SJCRH30 (cell line): ENCODE data around the gene AGAP1.

DNA sequence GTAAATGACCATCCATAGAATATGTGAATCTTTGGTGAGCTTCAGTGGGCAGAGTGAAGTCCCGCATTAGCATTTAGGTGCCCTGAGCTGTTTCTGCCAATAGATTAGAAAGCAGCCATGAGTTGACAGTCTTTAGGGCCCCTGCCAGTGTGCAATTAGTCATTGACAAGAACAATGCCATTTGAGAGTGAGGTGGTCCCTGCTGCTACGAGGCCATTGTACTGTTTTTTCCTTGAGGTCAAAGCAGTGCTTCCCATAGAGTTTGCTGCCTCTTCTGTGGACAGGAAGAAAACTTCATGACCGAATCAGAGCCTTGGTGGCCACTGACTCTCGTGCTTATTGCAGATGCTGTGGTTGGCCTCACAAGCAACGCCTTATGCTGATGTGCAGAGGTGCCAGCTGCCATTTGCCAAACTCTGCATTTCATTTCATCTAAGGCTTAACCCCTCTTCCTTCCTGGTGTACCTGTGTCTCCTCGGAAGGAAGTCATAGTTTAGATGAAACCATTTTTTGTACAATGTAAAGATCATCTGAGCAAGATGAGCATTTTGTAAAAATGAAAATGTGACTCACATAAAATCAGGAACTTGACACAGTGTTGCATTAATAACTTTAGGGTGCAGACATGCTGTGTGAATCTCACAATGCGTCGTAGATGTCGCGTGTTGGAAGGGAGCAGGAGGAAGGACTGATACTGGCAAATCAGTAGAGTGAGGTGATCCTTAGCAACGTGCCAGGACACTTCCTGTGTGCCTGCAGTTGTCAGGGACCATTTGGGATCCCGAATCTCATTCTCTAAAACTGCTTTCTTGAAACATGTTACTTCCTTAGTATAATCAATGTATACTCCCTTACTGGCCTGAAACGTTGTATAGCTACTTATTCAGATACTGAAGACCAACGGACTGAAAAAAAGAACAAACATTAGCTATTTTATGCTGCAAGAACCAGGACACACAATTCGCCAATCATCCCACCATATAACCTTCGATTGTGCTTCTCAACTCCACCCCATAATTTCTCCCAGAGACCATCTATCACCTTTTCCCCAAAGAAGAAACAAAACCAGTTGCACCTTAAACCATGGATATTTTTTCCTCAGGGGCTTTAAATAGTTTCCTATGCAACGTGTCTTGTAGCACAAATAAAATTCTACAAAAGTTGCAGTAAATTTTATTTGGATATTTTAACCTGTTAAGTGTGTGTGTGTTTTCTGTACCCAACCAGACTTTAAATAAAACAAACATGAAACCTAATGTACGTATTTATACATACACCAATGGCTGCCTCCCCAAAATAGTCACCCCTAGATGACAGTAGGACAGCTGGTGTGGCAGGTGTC, 103.1 kb downstream of the SH3BP4 start:
- RAMPAGE, long total RNA = no peak

GRCh38 chr2:235374547-235375031, 119.3 kb upstream of the AGAP1 start:
- RAMPAGE, long total RNA = no peak

- RAMPAGE, long total RNA = no peak
Measured at GRCh38 chr2:235432588-235433579, 61.0 kb upstream of the AGAP1 start.

DNA sequence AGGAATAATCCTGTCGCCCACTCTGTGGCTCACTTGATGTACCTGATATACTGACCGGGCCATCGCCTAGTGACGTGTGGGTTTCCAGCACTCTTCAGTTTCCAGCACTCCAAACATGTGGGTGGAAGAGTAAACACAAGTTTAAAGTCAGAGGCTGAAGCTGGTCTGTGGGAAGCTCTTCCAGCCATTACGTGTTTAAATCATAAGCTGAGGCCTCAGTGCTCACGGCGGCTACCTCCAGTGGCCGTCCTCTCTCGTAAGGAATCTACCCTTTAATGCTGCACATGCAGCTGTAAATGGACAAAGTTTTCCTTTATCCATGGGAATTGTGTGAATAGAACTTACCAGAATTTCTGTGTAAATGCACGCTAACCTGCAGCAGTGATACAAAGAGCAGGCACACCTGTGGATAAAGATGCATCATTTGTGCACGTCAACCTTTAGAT, 44.1 kb upstream of the AGAP1 start:
- RAMPAGE, long total RNA = no peak

DNA sequence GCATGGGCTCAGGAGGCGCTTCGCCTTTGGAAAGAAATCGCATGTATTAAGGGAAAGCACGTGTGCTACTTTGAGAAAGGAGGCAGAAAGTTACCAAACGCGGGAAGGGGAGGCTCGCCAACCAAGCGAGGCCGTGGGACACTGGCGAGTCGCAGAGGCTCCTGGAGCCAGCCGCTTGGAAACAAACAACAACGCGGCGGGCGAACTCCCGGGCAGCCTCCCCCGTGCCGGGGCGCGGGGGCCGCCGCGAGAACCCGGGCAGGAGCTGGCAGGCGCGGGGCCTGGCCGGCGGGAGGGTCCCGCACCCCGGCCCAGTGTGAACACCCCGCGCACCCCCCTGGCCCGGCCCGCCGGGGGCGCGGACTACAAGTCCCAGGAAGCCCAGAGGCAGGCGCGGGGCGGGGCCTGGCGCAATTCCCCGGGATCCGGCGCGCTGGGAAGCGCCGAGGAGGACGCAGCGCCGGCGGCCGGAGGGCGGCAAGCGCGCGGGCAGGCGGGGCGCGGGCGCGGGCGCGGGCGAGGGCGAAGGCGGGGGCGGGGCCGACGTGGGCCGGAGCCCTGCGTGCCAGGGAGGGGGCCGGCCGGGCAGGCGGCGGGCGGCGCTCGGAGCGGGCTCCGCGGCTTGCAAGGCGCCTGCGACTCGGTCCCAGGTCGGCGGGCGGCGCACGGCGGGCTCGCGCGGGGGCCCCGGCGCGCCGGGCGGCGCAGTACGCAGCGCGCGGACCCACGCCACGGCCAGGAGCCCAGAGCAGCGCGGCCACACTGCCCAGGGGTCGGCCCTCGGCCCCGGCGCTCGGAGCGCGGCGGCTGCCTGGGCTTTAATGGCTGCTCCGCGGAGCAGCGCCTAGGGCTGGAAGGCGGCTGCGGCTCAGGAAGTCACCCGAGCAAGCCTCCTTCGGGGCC, at the start of gene AGAP1:
AGAP1 (plus strand) TSS at position 553 of the 903 bp plus-strand sequence.
- RAMPAGE, long total RNA = no peak

- RAMPAGE, long total RNA = no peak
Measured at GRCh38 chr2:235495015-235495138, 1.0 kb downstream of the AGAP1 start.

GRCh38 chr2:235495821-235496981, 2.4 kb downstream of the AGAP1 start:
- RAMPAGE, long total RNA = no peak

DNA sequence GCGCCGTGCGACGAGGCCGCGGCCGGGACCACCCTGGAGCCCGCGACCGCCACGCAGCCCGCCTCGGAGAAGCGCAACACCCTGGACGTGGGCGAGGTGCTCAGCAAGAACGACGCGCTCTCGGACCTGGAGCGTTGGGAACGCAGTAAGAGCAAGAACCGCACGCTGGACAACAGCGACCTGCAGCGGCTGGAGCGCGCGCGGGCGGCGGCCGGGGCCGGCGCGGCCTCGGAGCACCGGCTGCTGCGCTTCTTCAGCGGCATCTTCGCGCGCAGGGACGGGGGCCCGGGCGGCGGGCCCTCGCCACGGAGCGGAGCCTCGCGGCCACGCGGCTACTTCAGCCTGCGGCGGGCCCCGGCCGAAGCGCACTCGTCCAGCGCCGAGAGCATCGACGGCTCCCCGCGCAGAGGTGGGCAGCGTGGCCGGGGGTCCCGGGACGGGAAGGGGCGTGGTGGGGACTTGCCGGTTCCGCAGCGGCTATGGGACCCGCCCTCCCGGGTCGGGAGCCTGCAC, 176.9 kb downstream of the AGAP1 start:
- RAMPAGE, long total RNA = no peak

GRCh38 chr2:235724676-235725523, 231.1 kb downstream of the AGAP1 start:
- RAMPAGE, long total RNA = no peak

DNA sequence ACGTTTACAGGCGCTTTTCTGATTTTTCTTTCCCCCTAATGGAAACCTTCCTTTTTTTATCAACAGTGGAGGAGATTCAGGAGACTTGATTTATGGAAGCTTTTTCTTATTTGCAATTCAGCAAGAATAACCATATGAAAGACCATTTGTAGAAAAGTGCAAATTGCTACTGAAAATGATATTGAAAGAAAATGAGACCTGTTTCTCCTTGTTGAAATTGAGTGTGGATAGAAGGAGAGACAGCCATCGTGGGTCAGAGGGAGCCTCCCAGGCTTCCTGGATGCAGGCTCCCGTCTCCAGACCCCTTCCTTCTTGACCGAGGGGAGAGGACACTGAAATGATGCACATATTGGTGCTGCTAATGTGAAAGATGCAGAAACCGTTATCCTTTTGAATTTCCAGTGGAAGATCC, 331.1 kb downstream of the AGAP1 start:
- RAMPAGE, long total RNA = no peak

GRCh38 chr2:235914348-235915323, 253.6 kb downstream of the GBX2 start:
- RAMPAGE, long total RNA = no peak

- RAMPAGE, long total RNA = no peak
Measured at GRCh38 chr2:235945607-235946158, 222.5 kb downstream of the GBX2 start.

- RAMPAGE, long total RNA = no peak
Measured at GRCh38 chr2:236001352-236001958, 166.7 kb downstream of the GBX2 start.

DNA sequence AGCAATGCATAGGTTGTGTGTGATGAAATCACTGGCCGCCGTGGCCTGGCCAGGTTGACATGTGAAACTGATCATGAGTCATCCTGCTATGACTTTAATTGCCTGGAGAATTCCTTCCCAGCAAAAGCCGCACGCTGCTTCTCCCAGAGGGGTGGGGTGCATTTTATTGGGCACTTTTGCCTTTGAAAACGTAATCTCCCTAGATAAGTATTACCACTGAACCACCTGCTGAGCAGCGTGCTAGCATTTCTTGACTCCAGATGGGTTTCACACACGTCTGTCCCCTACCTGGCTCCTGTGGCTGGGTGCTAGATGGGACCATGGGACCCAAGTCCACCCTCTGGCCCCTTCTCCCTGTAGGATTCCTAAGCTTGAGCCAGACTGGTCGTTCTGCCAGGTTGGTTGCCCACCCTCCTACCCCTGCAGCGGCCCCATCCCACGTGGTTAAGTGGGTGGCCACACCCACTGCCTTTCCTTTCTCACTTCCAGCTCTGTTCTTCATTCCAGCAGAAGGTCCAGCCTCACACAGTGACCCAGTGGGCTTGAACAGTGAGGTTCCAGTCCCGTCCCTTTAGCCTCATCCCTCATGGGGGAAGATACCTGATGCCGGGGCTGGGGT, 89.7 kb downstream of the GBX2 start:
- RAMPAGE, long total RNA = no peak

GRCh38 chr2:236261398-236261621, 2.9 kb downstream of the ASB18 start:
- RAMPAGE, long total RNA = no peak

- RAMPAGE, long total RNA = no peak
Measured at GRCh38 chr2:236545737-236546207, 23.9 kb upstream of the ACKR3 start.

- RAMPAGE, long total RNA = no peak
Measured at GRCh38 chr2:236546401-236547271, 23.0 kb upstream of the ACKR3 start.

GRCh38 chr2:236571778-236572242, 2.2 kb downstream of the ACKR3 start:
- RAMPAGE, long total RNA = no peak

- RAMPAGE, long total RNA = no peak
Measured at GRCh38 chr2:236572243-236573045, 2.8 kb downstream of the ACKR3 start.

GRCh38 chr2:236758373-236758847, 188.8 kb downstream of the ACKR3 start:
- RAMPAGE, long total RNA = no peak